Rectum (tissue), 1 donor: ENCODE data around the genes OR4K15, OR4N5, OR11G2, KLHL33, PIP4P1, ZNF219, TMEM253 and OR5AU1.

- PRO-cap: no peak
Measured at GRCh38 chr14:19975330-19975667, at the start of gene OR4K15. TSS of gene OR4K15 (plus strand) at chr14:19975591.

- PRO-cap: no peak
Measured at GRCh38 chr14:20138387-20139059, at the start of gene OR4N5. TSS of gene OR4N5 (plus strand) at chr14:20138820.

- PRO-cap: no peak
Measured at GRCh38 chr14:20190561-20191053, at the start of gene OR11G2. TSS of gene OR11G2 (plus strand) at chr14:20190896.

GRCh38 chr14:20417276-20418222 is 4.2 kb upstream of the TEP1 start:
- PRO-cap: bidirectional peak, plus-strand start at chr14:20417814, minus-strand start at chr14:20417617

DNA sequence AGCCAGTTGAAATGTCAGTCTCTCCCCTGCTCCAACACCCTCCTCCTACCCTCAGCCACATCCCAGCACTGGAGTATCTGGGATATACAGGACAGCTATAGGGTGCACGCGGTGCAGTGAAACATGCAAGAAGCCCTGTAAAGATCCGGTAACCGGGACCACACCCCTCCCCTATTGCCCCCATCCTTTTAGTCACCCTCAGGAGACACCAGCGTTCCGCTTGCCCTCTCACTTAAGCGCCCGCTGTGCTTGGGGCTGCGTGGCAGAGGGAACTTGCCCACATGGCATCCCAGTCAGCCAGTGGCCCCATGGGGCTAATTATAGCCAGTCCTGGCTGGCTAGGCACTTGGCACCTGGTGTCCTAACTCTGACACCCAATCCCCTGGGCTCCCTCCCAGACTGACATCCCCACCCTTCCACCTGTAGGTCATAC is at the start of gene KLHL33:
KLHL33 (minus strand) TSS at position 264 of the 433 bp plus-strand sequence.
- PRO-cap: no peak

DNA sequence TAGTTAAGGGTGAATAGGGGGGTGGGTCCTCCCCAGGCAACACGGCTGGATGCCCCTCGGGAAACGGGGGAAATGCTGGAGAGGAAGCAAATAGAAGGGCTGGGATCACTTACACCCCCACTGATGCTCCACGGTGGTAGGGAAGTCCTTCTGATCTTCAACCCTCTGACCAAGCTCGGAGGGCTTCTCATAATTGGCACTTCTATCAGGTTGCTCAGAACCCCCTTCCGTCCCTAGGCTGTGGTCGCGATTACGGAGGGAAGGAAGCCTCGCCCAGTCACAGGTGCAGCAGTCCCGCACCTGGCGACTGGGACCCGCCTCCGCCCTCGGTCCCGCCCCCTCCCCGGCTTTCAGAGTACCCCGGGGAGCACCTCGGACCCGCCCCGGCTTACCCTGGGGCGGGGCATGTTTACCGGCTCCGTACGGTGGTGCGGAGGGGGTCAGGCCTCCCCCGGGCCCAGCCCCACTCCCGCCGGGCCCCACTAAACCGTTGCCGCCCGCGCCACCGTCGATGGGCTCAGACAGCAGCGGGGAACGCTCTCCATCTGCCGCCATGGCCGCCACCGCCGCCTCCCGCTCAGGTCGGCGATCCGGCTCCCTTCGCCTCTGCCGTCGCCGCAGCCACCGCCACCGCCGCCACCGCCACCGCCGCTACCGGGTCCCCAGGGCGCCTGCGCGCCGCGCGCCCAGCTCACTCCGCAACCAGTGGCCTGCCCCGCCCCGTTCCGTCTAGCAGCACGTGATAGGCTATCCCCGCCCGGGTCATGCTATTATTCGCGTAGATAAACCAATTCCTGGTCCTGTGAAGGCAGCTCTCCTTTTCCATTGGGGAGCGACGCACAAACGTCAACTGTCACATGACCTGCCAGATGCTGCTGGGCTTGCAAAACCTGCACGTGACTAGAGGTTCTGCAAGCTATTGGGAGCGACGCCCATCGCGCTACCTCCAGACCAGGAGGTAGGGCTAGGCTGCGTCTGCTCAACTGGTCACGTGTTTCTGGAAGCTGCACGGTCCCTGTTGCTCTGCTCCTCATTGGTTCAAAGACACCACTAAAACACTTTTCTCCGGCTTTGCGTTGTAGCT is at the start of gene PIP4P1:
PIP4P1 (minus strand) TSS at position 664 of the 1,084 bp plus-strand sequence.
- PRO-cap: bidirectional peak, plus-strand start at position 353 of the sequence, minus-strand start at position 309 of the sequence; bidirectional peak, plus-strand start at position 903 of the sequence, minus-strand start at position 653 of the sequence; bidirectional peak, plus-strand start outside the sequence, minus-strand start at position 1,046 of the sequence

GRCh38 chr14:20471948-20473257 is 3.2 kb downstream of the PNP start:
- PRO-cap: no peak

DNA sequence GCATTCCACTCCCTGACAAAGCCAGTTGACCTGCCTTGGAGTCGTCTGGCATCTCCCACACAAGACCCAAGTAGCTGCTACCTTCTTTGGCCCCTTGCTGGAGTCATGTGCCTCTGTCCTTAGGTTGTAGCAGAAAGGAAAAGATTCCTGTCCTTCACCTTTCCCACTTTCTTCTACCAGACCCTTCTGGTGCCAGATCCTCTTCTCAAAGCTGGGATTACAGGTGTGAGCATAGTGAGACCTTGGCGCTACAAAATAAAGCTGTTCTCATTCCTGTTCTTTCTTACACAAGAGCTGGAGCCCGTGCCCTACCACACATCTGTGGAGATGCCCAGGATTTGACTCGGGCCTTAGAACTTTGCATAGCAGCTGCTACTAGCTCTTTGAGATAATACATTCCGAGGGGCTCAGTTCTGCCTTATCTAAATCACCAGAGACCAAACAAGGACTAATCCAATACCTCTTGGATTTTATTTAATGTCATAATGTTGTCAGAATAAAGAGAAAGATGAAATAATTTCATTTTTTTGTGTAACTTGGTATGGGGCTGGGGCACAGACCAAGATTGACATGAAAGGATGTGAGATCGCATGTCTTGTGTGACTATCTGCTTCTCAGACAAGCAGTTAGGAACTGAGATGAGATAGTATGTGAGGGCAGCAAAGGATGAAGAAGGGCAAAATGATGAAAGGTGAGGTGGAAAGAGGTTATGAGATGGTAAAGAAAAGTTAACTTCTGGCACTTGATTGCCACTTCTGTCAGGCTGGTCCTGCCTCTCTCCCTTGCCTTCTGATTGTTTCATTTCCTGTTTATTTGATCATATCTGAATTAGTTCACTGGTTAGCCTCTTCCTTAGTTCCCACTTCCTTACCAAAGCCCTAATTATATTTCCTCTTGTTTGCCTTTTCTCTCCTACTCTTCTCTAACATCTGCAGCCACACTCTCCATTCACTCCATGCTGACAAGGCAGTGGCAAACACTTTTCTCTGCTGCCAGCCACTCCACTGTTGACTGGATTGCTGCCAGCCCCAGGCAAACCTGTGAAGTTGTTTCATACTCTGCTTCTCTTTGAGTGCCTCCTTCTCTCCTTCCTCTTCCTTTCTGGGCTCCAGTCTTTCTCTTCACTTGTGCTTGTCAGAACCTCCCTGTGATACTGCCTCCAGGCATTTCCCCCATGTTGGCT is 7.8 kb downstream of the PNP start:
- PRO-cap: no peak

DNA sequence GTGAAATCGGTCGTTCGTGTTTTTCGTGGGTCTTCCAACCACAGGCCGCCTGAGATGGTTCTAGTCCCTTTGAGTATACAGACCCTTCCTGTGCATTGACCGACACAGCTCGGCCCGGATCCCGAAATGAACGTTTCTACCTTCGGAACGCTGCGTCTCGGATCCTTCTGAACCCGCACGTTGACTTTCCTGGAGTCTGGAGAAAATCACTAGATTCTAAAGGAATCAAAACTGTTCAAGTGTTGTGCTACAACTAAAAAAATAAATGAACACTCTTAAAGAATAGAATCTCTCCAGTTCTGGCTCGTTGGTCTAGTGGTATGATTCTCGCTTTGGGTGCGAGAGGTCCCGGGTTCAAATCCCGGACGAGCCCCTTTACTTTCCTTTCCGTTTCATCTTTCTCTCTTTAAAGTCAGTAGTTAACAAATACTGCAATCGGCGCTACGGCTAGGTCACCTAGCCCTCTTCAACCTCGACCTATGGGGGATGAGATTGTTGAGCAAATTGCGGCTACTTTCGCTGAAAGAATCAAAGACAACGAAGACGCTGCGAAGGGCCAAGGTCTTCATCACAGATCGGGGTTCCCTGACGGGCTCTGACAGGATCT is 8.7 kb downstream of the OR6S1 start:
- PRO-cap: no peak

DNA sequence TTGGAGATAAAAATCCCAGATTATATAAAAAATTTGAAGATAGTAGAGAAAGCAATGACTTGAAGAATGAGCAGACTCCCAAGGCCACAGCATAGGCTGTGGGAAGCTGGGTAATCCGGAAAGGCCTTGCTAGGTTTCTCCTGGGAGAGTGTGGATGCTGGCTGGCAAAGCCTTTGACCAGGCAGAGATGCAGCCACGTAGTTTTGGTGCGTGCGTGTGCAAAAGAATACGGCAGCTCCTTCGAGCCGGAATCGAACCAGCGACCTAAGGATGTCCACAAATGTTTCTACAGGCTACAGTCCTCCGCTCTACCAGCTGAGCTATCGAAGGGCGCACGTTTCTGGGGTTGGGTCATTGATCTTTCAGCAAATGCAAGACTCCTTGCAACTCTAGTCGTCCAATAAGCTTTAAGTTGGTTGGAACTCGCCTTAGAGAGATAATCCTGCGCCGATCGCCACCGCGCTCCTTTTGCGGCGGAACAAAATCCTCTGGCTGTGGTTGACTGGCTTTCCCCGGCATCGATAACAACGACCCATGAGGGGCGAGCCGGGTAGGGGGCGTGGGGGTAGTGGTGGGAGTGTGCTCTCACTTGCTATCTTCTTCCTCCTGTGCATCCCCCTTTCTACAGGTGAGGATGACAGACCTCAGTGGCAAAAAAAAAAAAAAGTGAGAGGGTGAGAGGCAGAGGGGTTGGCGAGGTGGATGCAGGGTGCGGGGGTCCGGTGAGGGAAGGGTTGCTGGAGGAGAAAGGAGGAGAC is 11.6 kb upstream of the OR6S1 start:
- PRO-cap: no peak

DNA sequence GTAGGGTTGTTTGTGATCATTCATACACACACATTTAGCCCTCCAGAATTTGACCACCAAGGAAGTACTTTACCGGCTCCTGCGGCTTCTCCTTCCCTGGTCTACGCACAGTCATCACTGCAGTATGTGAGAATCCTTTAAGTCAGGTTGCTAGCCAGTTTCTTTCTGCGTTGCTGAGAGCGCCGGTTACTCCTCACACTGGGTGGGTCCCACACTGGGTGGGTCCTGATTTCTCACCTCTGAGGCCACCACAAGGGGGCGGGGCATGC is 25.2 kb upstream of the RNASE1 start:
- PRO-cap: no peak

- PRO-cap: no peak
Measured at GRCh38 chr14:21015078-21015737, 9.7 kb downstream of the NDRG2 start.

GRCh38 chr14:21090013-21091329 is 8.0 kb downstream of the ZNF219 start:
- PRO-cap: no peak

DNA sequence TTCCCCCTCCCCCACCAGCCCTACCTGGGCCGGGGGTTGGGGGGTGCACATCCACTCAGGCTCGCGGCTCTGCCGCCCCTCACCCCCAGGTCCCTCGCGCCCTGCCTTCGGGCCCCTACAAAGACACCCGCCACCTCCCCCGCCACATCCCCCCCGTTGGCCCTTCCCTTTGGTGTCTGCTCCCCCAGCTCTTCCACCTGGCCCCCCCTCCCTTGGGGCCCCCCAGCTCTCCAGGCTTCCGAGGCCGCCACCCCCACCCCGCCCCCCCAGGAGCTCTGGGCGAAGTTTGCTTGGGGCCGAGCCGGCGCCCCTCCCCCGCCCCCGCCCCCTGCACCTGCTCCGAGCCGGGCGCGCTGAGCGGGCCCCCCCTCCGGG is 605 bp downstream of the ZNF219 start:
- PRO-cap: bidirectional peak, plus-strand start outside the sequence, minus-strand start at position 197 of the sequence

DNA sequence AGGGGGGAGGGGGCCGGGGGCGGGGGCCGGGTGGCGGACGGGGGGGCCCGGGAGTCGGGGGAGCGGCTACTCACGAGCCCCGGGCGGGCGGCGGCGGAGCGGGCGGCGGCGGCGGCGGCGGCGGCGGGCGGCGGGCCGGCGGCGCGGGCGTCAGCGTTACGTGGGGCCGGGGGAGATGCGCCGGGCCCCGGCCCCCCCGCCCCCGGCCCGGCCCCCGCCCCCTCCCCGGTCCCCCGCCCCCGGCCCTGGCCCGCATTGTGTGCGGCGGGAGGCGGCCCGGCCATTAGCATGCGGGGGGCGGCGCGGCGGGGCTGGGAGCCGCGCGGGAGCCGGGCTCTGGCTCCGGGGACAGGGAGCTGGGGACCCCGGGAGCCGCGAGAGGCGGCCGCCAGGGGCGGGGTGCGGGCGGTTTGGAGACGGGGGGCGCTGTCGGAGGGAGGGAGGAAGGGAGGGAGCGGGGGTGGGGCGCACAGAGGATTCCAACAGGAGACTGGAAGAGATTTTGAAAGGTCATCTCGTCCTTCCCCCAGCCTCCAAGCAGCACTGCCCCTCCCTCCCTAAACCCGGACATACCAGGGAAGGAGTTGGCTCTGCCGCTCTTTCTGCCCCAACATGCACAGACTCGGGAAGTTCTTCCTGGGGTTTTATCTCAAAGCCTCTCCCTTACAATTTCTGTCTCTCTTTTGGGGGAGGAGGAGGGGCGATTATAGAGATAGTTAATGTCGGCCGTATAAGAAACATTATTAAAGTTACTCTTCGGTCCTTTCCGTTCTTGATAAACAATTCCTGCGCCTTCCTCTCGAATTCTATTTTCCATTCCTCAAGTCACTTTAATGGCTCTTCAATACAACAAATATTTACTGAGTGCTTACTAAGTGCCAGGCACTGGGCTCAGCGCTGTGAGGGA is at the start of gene ZNF219:
ZNF219 (minus strand) TSS at position 418 of the 907 bp plus-strand sequence.
- PRO-cap: bidirectional peak, plus-strand start at position 73 of the sequence, minus-strand start outside the sequence; bidirectional peak, plus-strand start at position 570 of the sequence, minus-strand start at position 492 of the sequence

DNA sequence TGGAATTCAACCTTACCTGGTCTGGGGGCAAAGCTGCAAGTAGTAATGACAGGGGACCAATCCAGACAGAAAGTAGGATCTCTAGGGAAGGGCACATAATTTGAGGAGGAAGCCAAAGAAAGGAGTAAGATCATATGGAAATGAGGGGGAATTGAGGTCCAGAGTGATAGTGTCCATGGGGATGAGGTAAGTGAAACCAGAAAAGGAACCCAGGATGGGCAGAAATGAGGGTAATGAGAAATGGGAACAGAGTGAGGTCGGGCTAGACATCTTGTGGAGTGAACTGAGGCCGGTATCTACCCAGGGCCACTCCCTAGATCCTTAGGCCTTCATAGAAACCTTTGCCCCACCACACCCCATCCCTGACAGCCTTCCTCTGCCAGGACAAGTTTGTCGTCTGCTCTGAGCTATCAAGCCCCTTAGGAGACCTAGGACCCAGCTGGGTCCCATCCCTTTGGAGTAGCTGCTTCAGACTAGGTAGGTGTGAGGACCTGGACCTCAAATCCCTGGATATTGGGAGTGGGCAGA is at the start of gene TMEM253:
TMEM253 (plus strand) TSS at position 359 of the 528 bp plus-strand sequence.
- PRO-cap: bidirectional peak, plus-strand start at position 359 of the sequence, minus-strand start at position 294 of the sequence

- PRO-cap: no peak
Measured at GRCh38 chr14:21155950-21156356, at the start of gene OR5AU1. TSS of gene OR5AU1 (minus strand) at chr14:21156063.

DNA sequence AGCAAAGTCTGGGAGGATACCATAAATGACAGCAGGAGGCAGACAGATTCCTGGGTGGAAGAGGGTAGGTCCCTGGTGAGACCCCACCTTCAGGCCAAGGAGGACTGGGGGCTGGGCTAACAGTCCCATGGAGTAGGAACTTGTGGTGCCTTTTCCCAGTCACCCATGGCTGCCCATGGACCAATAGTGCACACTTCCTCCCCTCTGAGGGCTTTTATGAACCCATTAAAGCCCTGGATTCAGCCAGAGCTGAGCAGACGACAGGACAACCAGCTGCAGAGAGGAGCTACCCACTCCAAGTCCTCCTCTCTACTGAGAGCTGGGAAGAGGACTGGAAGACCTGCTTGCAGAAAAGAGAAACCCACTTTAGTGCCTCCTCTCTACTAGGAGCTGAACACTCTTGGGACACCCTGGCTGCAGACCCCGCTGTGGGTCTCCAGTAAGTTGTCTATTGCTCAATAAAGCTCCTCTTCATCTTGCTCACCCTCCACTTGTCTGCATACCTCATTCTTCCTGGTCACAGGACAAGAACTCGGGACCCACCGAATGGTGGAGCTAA is 36.7 kb upstream of the OR5AU1 start:
- PRO-cap: unidirectional peak, plus-strand start at position 256 of the sequence

GRCh38 chr14:21205077-21205624 is 49.3 kb upstream of the OR5AU1 start:
- PRO-cap: no peak

GRCh38 chr14:21224143-21225481 is 44.6 kb downstream of the HNRNPC start:
- PRO-cap: no peak